Camera-type eye (tissue), 1 donor: Measurements from ENCODE around the gene CCNB1.

DNA sequence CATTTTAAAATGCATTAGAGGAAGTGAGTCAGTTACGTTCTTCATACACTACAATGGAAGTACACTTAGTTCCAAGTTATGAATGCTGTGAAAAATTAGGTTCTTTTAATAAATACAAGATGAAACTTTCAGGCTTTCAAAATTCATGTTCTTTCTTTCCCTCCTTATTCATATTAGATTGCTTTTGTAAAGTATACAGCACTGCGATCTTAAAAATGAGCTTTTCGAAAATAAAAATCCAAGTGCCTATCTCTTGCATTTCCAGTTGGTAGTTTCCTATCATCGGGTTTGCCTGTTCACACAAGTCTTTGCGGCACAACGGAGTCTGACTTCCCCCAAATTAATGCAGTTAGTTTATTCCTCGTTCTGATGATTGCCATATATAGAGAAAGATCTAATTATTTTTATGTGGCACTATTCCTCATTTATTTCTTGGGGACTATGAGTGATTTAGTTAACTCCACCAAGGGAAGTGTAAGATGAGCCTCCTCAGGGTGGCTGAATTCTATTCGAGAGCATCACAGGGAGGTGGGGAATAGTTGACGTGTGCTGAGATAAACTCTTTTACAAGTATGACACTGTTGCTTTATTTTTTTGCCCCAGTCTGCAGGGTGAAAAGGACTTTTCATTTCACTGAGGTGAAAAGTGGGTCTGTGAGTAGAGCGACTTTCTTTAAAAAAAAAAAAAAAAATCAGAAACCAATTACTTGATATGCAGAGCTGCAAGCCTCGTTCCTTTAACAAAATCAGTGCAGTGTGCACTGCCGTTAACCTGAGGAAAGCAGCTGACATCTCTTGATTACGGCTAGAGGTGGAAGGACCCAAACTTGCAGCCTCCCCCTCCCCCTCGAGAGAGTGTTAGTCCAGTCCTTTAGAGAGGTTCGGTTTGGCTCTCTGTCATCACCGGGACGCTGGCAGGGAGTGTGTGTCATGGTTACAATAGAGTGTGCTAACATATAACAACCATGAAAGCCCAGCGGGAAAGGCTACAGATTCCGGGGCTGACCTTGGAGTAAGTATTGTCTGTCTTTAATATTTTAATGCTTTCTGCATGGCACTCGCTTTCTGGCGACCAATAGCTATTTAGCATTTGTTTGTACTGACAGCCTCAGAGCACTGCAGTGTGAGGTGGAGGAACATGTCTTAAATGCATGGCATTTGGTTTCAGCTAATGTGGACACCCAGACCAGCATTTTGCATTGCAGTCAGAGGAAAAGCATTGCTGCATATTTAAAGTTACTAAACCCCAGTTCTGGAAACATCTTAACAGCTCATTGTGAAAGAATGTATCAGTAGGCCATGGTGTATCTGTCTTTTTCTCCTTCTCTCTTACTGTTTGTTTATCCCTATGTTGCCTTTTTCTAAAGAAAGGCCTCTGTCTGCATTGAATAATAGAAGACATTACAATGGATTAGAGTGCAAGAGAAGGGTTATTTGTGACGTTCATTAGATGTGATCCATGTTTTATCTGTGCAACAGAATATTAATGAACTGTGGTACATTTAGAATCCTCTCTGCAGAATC is 237.8 kb downstream of the CD180 start:
- RAMPAGE, long total RNA = no peak

- RAMPAGE, long total RNA = no peak
Observed at GRCh38 chr5:67094595-67095144, 101.9 kb downstream of the CD180 start.

- RAMPAGE, long total RNA = no peak
Observed at GRCh38 chr5:67194185-67194678, 2.4 kb downstream of the CD180 start.

DNA sequence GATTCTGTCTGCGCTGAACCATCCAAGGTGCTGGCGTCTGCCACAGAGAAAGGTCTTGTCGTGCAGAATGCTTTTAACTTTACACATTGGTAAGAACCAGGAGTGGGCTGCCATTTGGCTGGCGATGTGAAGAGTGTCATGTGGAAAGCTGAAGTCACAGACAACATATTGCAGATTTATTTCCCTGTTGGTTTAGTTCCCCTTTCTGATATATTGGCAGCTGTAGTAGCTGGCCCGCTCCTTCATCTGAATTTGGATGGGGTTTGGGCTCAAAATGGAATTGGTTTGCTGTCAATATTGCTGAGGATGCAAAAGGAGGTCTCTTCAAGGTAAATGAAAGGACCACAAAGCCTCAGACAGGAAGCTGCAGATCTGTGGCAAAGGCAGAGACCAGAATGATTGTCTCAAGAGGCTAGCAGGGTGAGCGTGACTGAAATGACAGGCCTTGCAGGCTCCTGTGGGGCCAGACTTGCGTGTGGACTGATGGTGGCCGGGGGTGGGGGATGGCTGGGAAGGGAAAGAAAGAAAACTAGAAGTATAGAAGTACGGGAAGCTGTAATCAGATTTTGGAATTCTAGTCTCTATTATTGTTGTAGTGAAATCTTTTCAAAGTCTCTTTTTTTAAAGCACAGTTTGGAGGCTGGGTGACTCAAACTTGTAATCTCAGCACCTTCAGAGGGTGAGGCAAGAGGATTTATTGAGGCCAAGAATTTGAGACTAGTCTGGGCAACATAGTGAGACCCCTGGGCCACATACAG is 25.1 kb upstream of the CD180 start:
- RAMPAGE, long total RNA = no peak

- RAMPAGE, long total RNA = no peak
Observed at GRCh38 chr5:67606237-67606784, 409.7 kb upstream of the CD180 start.

DNA sequence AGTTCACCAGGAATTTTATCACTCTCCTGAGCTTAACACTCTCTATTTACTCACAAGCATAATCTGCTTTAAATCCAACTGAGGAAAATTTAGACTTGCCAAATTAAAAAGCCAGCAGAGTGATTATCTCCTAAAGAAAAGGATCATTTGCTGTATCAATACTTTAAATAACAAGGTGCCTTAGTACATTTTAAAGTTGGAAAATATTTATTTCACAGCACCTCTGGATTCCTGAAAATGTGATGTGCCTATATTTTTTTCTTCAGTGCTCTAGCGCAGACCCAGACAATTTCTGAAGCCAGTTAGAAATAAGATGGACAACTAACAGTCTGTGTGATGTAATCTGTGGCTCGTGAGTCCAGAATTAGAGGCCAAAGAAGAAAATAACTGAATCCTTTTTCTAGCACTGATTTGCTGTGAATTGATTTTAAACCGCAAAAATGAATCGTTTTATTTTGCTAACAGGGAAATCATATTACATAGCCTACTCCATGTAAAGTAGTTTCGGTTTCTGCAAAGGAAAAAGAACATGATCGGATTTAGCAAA is 445.8 kb upstream of the CD180 start:
- RAMPAGE, long total RNA = no peak

DNA sequence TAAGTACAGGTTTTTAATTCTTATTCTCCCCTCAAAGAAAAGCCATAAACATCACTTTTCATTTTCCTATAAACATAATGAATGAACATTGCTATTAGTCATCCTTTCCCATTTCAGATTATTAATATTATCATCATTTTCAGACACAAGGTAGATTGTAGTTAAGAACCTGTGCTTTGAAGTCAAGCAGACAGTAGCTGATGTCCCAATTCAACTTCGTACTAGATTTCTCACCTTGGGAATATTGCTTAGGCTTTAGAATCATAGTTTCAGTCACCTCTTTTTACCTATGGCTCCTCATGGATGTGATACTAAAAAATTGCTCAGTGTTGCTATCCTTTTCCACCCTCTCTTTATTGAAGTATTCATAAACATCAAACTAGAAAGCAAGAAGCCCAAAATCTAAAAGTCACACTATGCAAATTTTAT is 449.5 kb upstream of the CD180 start:
- RAMPAGE, long total RNA = no peak

- RAMPAGE, long total RNA = no peak
Observed at GRCh38 chr5:67807319-67808190, 408.0 kb upstream of the PIK3R1 start.

DNA sequence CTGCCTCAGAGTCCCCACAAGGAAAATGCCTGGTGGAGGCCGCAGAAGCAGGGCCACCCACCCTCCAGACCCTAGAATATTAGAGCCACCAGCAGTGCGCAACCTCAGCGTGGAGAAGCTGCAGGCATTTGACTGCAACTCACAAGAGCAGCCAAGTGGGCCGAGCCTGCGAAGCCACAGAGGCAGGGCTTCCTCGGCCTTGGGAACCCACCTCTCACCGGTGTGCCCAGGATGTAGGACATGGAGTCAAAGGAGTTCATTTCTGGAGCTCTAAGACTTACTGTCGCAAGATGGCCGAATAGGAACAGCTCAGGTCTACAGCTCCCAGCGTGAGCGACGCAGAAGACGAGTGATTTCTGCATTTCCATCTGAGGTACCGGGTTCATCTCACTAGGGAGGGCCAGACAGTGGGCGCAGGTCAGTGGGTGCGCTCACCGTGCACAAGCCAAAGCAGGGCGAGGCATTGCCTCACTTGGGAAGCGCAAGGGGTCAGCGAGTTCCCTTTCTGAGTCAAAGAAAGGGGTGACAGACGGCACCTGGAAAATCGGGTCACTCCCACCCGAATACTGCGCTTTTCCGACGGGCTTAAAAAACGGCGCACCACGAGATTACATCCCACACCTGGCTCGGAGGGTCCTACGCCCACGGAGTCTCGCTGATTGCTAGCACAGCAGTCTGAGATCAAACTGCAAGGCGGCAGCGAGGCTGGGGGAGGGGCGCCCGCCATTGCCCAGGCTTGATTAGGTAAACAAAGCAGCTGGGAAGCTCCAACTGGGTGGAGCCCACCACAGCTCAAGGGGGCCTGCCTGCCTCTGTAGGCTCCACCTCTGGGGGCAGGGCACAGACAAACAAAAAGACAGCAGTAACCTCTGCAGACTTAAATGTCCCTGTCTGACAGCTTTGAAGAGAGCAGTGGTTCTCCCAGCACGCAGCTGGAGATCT is 397.6 kb upstream of the PIK3R1 start:
- RAMPAGE, long total RNA = no peak

DNA sequence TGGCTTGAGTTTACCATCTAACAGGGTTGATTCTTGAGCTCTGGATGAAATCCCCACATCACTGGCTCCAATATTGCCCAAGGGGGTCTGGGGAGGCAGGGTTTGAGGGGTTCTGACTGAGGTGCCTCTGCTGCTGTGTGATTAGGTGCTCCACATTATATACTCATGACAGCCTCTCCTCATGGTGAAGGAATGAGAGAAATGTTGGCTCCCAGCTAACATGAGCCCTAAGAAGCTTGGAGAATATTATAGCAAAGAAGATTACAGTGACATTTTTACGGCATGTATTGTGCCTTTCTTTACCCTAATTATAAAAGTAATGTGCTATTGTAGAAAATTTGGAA is 229.6 kb upstream of the PIK3R1 start:
- RAMPAGE, long total RNA = no peak

GRCh38 chr5:68042418-68042644 is 173.2 kb upstream of the PIK3R1 start:
- RAMPAGE, long total RNA = no peak

- RAMPAGE, long total RNA = no peak
Observed at GRCh38 chr5:68167108-68167498, 48.5 kb upstream of the PIK3R1 start.

DNA sequence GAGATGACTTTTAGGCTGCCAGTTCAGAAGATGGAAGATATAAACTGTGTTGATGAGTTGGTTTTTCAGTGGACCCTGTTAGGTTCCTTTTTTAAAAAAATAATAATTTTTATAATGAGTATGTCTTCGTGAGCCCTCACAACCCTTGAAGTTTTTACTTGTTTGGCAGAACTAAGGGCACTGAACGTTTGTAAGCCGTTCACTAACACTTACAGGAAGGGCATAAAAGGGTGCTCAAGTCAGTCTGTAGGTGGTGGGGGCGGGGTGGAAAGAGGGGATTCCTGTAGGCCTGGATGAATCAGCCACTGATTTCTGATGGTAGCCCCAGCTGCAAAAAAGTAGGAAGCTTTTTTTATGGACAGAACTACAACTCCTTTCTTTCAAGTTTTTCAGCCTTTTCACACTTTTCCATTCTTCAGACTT is 35.8 kb downstream of the PIK3R1 start:
- RAMPAGE, long total RNA = no peak

GRCh38 chr5:68255486-68256174 is 40.1 kb downstream of the PIK3R1 start:
- RAMPAGE, long total RNA = no peak

DNA sequence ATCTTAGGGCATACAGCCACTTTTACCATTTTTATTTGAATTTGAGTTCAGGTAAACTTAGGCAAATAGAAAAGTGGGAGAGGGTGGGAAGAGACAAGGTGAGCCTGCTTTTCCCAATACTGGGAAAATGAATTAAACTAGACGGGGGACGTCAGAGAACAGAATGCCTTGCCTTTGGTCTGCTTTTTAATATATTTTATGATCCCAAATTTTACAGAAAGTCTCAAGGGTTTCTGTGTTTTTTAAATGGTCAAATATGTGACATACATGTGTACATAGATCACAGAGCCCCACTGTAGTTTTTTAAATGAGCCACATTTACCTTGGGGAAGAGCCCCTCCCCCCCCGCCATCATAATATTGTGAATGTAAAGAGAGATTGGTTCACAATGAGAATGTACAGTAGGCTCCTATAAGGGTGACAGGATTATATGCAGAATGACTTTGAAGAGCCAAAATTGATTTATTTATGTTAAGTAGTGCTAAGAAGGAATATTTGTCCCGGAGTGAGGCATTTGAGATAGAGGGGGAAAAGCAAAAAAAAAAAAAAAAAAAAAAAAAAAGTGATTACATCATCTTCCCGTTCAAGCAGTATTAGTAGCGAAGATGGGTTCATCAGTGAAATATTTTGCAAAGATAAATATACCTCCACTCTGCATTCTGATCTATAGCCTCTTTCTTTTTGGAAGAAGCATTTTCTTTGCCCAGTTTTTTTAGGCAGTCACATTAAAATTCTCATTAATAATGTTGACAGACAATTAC is 73.8 kb downstream of the PIK3R1 start:
- RAMPAGE, long total RNA = no peak

DNA sequence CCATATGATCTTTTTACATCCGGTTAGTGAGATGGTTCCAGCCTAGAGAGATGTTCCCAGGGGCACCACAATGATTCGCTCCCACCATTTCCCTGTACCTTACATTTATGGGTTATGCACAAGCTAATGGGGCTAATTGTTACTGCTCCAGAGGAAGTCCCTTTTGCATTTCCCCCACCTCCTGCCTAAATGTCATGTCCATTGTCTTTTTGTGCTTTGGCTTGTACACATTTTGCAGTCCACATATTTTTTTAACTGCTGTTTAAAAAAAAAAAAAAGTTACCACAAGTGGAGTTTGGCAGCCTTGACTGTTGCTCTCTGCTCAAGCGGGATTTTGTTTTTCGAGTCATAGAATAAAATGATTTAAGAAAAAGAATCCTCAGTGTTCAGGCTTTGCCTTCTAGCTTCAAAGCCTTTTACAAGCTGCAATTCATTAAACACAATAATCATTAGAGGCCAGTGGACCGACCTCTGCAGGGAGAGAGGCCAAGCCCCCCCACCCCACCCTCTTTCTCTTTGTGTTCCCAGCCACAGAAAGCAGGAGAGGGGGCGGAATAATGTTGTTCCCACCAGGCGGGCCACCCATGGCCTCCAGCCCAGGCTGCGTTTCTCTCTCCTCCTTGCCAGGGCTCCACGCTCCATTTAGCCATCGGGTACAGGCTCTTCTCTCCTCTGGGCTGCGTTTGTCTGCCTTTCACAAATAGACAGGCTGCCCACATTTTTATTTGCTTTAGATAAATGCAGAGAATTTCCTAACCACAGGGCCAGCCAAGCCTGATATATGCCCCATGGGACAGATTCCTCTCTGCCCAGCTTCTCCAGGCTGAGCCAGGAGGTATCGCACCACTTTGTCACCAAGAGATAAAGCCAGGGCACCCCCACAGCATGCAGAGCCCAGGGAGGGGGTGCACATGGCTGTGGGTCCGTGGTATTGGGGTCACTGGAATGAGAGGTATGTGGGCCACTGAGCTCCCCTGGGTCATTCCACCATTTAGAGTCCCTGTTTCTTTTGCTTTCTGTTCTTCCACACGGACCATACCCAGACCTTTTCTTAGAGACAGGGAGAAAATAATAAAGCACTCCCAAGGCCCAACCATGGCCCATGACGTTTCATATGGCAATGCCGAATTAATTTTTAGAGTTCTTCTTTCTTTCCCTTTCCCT is 318.7 kb downstream of the PIK3R1 start:
- RAMPAGE, long total RNA = no peak

- RAMPAGE, long total RNA = start-site peak on the plus strand at chr5:69167146-69167168, 126 reads
Observed at GRCh38 chr5:69166668-69167591, at the start of gene CCNB1. Gene CCNB1, plus strand, starts transcription at chr5:69167150.

DNA sequence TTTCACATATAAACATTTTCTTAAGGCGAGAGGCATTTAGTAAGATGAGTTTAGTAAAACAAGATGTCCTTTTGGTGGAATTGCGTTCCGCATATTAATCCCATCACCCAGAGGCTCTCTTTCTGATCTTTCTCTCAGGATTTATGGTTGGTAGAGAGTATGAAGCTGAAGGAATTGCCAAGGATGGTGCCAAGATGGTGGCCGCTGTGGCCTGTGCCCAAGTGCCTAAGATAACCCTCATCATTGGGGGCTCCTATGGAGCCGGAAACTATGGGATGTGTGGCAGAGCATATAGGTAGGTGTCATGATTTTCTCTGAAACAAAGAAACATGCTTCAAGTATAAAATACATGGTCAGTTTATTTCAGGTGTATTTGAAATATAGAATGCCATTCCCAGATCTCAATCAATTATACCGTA is 61.8 kb downstream of the MCCC2 start:
- RAMPAGE, long total RNA = no peak

- RAMPAGE, long total RNA = no peak
Observed at GRCh38 chr5:71719435-71719808, 347 bp downstream of the CARTPT start.

DNA sequence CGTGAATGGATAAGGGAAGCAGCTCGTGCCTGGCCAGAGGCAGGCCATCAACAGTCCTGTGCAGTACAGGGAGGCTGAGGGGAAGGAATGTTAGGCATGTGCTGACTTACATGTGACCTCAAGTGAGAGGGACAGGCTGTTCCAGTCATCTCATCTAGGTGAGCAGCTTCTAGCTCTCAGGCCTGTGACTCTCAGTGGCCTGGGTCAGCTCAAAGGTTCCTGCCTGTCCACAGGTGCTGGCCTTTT is 172.9 kb downstream of the CARTPT start:
- RAMPAGE, long total RNA = no peak